Kidney (tissue), 2 donors: Measurements from ENCODE around the gene GPR157.

- PRO-cap = no peak
- RRBS = no CpG with 5 or more reads among the region's 8 CpGs
These were observed 23.6 kb upstream of the SLC45A1 start for GRCh38 chr1:8294361-8294688.

GRCh38 chr1:8390771-8391904 lies 73.2 kb downstream of the SLC45A1 start:
- PRO-cap = no peak
- RRBS = no CpG with 5 or more reads among the region's 9 CpGs

GRCh38 chr1:8395996-8396663 lies 78.2 kb downstream of the SLC45A1 start:
- PRO-cap = no peak
- RRBS = no CpG with 5 or more reads among the region's 6 CpGs

GRCh38 chr1:8422298-8423263 lies 104.7 kb downstream of the SLC45A1 start:
- PRO-cap = bidirectional peak, plus-strand start at chr1:8422661, minus-strand start at chr1:8422452; bidirectional peak, plus-strand start at chr1:8422903, minus-strand start at chr1:8422809
- RRBS = 5% methylated on average over 1 of the region's 18 CpGs

DNA sequence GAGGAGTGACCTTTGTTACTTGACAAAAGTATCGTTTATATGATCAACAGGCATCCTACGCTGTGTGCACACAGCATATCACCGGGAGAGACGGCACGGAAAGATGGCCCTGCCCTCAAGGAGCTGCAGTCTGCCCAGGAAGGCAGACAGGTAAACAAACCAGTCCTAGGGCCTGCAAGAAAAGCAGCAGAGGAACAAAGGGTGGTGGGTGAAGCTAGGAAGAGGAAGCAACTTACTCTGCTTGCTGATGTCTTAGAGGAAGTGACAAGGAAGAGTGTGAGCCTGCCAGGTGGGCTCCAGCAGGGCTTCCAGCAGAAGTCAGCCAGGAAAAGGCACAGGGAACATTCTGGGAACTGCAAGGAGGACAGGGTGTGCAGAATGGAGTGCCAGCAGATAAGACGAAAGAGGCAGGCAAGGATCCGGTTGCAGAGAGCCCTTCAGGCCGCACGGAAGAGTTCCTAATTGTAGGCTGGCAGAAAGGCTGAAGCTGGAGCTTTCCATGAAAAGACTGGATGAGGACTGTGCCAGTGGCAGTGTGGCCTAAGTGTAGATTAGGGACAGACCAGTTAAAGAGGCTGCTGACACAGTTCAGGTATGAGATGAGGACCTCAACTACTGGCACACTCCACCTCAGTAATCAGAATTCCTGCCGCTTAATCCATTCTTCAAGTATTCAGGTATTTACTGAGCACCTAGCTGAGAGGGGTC lies 106.8 kb downstream of the SLC45A1 start:
- PRO-cap = bidirectional peak, plus-strand start at position 213 of the sequence, minus-strand start at position 185 of the sequence
- RRBS = no CpG with 5 or more reads among the region's 10 CpGs

DNA sequence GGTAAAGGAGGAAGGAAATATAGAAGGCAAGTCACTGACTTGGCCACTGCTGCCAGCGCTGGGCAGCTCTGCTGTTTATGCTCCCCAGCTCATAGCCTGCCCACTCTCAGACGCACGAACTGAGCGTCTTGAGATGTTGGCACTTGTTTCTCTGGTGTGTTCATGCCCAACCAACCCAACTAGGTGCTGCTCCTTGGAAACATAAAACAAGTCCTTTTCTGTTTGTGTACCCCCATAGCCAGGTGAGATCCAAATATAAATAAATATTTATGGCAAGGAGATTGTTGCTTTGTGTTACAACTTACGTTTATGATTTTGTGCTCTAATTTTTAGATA lies 110.2 kb downstream of the SLC45A1 start:
- PRO-cap = no peak
- RRBS = no CpG with 5 or more reads among the region's 5 CpGs

DNA sequence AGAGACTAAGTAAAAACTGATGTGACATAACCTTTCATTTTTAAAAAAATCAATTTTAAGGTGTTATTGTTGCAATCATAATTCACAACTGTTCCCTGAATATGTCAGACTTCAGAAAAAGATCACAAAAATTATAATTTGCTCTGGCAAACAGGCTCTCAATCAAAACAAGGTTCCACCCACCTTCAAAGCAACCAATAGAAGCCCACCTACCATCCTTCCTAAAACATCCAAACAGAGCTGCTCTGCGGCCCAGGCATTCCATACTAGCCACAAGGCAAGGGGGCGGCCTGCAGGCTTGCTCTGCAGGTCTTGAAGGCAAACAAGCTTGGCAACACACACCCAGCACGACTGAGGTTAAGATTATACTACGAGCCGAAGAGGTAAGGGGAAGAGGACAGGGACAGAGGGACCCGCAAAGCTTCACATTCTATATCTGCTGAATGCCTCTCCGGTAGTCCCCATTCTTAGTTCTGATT lies 207.2 kb downstream of the SLC45A1 start:
- PRO-cap = unidirectional peak, plus-strand start at position 269 of the sequence
- RRBS = no CpG with 5 or more reads among the region's 7 CpGs

DNA sequence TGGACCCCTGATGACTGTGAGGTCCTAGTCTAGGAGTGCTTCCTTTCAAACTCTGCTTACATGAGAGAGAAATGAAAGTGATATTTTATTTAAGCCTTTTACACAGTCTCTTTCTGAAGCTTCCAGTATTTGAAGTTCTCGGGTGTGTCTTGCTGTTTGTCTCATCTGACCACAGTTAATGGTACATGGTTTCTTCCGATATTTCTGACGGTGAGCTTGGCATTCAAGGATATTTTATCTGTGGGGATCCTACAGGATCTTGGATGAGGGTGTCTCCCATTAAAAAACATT lies 215.3 kb downstream of the SLC45A1 start:
- PRO-cap = no peak
- RRBS = no CpG with 5 or more reads among the region's 3 CpGs

- PRO-cap = no peak
- RRBS = no CpG with 5 or more reads among the region's 3 CpGs
These were observed 152.3 kb downstream of the RERE start for GRCh38 chr1:8665128-8665556.

DNA sequence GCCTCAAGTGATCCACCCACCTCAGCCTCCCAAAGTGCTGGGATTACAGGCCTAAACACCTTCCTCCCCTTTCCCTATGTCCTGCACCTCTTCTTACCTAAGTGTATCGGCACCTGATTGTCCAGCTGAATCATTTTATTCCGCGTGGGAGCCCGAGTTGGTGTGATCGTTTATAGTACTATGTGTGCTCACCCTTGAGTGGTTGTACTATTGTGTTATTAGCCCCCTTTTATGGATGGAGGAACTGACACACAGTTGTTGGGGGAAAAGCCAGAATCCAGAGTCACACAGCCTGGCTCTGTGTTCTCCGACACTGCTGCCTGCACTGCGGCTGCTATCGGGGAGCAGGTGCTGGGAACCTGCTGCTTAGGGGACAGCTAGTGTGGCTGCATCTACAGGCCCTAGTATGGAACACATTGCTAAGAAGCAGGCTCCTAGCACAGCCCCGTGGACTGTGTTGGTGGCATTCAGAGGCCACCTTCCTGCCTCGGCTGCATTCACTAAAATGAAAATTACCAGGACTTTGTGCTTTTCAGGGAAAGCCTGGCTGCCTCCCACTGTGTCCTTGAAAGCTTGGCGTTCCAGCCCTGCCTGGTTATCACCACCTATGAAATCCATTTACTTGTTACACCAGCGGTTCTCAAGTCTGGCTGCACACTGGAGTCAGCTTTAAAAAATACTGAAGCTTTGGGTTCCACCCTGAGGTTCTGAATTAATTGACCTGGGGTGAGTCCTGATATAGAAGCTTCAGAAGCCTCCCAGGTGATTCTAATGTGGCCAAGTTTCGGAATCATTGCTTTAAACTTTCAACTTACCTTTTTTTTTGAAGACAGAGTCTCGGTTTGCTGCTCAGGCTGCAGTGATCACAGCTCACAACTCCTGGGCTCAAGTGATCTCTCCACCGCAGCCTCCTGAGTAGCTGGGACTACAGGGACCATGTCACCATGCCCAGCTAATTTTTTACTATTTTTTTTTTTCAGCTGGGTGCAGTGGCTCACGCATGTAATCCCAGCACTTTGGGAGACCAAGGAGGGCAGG lies 21.4 kb downstream of the ENO1 start:
- PRO-cap = no peak
- RRBS = no CpG with 5 or more reads among the region's 16 CpGs

DNA sequence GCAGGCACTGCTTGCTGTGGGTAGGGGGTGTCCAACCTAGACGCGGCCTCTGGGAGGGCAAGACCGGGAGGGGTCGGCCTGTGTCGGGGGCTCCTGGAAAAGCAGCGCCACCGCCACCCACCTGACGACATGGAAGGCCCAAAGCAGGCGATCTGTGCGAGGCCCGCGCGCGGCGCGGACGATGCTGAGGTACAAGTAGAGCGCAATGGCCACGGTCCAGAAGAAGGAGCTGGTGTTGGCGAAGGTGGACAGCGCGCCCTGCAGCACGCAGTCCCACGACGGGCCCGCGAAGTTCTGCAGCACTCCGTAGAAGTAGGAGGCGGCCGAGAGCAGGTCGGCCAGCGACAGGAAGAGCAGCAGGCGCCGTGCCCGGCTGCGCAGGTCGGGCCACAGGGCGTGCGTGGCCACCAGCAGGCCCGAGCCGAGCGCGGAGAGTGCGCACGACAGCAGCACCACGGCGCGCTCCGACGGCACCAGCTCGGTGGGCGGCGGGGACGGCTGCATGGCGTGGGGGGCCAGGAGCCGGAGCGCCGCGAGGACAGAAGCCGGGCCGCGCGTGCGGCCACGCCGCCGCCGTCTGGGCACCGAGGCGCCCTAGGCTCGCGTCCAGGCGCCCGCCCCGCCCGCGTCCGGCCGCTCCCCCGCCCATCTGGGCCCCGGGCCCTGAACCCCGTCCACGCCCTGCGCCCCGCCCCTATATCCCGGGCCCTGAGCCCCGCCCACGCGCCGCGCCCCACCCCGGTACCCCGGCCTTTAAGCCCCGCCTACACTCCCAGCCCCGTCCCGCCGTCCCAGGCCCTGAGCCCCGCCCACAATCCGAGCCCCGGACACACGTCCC lies at the start of gene GPR157:
GPR157 (minus strand) TSS at position 579 of the 838 bp plus-strand sequence.
- PRO-cap = bidirectional peak, plus-strand start at position 326 of the sequence, minus-strand start at position 348 of the sequence; unidirectional peak, minus-strand start at position 579 of the sequence
- RRBS = 3% methylated on average over 32 of the region's 101 CpGs

DNA sequence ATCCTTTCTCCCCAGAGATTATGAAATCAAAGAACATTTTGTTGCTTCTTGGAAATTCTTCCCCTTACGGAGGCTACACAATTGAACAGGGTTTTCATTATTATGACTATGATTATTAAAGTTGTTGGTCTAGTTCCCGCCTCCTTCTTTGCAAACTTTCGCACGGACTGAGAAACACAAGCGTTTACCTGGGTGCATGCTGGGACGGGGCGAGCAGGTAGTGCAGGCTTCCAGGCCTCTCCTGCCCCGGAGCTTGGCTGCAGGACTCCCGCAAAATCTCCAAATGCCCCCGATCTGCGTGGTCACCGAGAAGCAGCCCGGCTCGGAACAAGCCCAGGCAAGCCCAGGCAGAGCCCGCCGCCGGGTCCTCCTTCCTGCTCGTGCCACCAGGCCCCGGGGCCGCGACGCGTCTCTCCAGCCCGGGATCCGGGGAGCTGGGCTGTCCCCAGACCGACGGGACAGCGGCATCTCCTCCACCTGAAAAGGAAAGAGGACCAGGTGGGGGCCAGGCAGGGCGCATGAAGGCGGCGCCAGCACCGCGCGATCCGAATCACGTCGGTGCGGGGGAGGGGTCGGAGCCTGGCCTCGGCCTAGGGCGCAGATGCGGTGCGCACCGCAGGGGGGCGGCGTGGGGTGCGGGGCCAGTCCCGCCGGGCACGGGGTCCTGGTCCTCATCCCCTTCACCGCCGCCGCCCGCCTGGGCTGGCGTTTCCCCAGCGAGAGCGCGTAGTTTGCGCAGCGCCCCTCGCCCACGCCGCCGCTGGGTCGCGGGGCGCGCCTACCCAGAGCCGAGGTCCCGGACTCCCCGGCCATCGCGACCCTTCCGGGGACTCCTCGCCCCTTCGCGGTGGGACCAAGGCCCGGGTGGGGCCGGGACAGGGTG lies 52.5 kb upstream of the H6PD start:
- PRO-cap = bidirectional peak, plus-strand start at position 618 of the sequence, minus-strand start at position 284 of the sequence; bidirectional peak, plus-strand start outside the sequence, minus-strand start at position 704 of the sequence
- RRBS = 4% methylated on average over 10 of the region's 79 CpGs

DNA sequence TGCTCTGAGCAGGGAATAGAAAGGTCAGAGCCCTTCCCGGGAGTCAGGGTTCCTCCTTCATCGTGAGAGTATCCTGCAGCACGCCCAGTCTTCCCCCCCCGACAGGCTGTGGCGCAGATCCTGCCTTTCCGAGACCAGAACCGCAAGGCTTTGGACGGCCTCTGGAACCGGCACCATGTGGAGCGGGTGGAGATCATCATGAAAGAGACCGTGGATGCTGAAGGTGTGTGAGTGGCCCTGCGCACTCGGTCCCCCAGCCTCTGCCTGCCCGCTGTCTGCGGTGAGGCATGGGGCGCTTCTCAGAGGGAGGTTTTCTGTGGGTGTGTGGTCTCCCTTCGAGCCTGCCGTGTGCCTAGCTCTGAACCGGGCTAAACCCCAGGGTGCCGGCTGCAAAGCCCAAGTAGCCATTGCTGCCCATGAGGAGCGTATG lies 12.3 kb downstream of the H6PD start:
- PRO-cap = no peak
- RRBS = no CpG with 5 or more reads among the region's 21 CpGs

DNA sequence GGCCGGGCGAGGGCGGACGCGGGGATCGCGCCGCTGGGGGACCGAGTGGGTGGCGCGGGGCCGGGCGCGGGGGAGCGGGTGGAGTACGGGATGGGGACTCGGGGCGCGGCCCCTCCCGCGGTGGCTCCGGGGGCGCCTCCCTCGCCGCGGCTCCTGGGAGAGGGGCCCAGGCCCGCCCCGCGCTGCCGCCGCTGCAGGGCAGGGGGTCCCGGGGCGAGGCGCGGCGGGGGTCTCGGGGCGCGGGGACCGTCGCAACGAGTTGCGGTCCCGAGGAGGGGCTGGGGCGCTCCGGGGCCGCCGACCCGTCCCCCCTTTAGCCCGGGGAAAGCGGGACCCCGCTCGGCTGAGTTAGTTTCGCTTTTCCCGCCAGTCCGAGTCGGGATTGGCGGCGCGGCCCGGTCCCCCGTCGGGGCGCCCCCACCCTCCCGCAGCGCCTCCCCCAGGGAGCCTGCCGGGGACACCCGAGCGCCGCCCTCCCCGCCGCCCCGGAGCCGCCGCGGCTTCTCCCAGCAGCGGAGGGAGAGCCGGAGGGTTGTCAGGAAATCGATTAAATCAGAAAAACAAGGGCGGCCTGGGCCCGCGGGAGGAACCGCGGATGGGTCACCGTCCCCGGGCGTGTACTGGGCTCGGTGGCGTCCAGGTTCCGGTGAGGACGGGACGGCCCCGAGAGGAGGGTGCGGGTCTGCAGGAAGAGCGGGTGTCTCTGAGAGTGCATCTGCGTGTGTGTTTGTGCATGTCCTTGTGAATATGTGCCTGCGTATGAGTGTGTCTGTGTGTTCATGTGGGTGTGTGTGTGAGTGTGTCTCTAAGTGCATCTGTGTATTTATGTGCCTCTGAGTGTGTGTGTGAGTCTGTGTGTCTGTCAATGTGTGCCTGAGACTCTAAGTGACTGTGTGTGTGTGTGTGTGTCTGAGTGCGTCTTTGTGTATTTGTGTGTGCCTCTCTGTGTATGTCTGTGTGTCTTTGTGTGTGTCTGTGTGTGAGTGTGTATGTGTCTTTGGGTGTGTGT lies 749 bp downstream of the SPSB1 start:
- PRO-cap = no peak
- RRBS = 2% methylated on average over 73 of the region's 98 CpGs

DNA sequence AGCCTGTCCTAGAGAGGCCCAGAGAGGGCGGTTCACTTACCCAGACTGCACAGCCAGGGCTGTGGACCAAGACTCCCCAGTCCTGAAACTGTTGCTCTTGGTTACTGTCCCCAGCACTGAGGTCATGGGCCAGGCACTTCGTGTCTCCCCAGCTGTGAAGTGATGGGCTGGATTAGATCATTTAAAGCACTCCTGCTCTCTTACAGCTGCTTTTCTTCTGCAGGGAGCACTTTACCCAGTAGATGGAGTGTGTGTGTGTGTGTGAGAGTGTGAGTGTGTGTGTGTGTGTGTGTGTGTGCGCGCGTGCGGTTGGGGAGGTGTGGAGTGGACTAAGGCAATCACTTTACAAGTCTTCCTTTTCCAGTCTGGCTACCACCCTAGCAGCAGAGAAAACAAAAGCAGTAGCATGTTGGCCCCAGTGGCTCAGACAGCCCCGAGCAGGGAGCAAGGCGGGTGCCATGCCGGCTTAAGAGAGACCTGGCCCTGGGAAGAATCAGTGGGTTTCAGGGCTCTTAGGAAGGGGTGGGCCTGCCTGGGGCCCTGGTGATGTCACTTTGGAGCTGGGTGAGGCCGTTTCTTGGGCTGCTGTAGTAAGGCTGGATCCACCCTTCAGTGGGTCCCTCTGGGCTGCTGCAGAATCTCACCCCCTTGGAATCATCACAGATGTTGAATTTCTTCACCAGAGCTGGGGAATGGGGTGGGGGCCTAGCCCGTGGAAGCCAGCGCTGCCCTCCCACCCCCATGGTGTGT lies 2.4 kb downstream of the SPSB1 start:
- PRO-cap = no peak
- RRBS = no CpG with 5 or more reads among the region's 12 CpGs

DNA sequence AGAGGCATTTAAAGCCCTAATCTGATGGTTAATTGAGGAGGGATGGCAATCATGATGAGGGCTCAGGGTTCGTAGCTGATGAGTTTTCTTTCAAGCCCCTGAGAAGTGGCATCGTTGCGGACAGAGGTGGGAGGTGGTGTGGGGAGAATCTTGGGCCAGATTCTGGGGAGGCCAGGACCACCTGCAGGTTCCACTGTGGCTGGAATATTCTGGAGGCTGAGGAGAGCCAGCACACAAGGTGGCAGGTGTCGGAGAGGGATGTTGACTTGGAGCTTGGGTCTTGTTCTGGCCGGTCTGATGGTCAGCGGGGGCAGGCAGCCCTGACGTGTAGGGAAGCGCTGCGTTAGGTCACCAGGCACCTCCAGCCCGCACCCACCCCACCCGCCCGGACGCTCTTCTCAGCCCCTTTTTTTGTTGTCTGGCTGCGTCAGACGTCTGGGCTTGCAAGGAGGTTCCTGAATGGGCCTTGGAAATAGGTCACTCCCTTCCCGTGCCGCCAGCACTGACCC lies 29.9 kb downstream of the SPSB1 start:
- PRO-cap = no peak
- RRBS = no CpG with 5 or more reads among the region's 17 CpGs

- PRO-cap = no peak
- RRBS = 63% methylated on average over 1 of the region's 26 CpGs
These were observed 84.1 kb downstream of the SPSB1 start for GRCh38 chr1:9376392-9377611.

GRCh38 chr1:9384521-9385336 lies 92.0 kb downstream of the SPSB1 start:
- PRO-cap = no peak
- RRBS = 25% methylated on average over 6 of the region's 23 CpGs

GRCh38 chr1:9558594-9559155 lies 19.4 kb downstream of the SLC25A33 start:
- PRO-cap = no peak
- RRBS = no CpG with 5 or more reads among the region's 7 CpGs

DNA sequence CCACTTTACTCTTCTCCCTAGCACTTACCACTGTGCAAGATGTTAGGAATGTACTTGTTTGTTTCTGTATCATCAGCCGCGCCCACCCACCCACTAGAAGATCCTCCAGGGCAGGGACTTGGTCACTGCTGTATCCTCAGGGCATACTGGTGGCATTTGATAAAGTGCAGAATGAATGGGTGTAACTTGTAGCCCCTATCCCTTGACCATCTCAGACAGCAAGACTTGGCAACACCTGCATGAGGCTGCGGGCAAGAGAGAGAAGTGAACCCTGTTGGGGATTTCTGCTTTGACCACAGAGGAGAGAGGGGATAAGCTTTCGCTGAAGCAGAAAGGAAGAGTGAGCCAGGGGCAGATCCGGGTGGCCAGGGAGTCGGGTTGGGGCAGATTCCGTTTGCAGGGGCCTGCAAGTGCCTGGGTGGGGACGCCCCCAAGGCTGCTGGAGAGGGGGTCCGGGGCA lies 25.5 kb upstream of the PIK3CD start:
- PRO-cap = no peak
- RRBS = 58% methylated on average over 5 of the region's 9 CpGs